Umbilical cord (tissue), 2 donors: ENCODE measurements around a stretch of chr6.

GRCh38 chr6:10418740-10419913, 4.3 kb upstream of the TFAP2A start:
- RAMPAGE, long total RNA, result no peak

- RAMPAGE, long total RNA, result no peak
These were observed 39.4 kb upstream of the GCNT2 start for GRCh38 chr6:10481827-10482079.

- RAMPAGE, long total RNA, result no peak
These were observed 9.6 kb upstream of the GCNT2 start for GRCh38 chr6:10511401-10512017.

GRCh38 chr6:10531503-10531994, 10.4 kb downstream of the GCNT2 start:
- RAMPAGE, long total RNA, result no peak

DNA sequence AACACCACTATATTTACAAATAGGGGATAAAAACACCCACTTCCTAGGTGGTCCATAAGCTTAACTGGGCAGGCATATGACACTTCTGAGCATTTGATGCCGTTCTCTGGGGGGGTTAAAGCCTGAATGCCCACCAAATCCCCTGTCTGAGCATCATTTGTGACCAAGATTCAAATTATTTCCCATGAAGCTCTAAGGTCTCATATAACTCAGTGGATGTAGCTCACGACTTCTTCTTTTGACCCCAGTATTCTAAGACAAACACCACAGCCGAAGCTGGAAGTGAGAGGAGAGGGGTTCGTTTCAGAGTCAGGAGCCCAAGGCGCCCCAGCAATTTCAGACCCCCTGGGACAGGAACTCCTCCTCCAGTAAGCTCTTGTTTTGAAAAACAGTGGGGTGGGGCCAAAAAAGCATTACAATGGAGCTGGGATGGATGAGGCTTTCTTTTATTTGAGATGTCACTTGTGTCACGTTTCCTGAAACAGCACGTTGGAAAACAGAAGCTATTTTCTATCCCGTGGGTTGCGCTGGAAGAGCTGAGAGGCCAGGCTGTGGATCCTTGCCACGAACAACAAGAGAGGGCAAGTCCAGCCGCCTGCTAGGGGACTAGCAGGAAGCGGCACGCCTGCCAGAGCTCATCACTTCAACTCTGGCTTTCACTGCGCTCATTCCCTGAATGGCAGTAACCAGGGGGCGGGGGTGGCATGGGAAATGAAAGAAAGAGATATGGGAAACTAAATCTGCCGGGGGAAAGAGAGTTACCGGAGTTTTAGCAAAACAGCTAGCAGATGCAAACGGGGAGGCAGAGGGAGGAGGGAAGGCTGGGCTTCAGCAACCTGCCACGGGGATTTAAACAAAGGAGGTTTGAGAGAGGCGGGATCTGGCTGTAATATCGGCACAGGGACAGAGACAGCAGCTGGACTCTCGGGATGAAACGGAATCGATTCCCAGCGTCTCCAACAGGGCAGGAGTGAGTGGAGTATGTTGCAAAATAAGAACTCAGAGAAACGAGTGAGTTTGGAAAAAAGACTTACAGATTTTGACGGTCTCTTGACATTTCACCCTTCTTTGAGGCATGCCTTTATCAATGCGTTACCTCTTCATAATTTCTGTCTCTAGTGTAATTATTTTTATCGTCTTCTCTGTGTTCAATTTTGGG, 34.6 kb downstream of the GCNT2 start:
- RAMPAGE, long total RNA, result no peak

DNA sequence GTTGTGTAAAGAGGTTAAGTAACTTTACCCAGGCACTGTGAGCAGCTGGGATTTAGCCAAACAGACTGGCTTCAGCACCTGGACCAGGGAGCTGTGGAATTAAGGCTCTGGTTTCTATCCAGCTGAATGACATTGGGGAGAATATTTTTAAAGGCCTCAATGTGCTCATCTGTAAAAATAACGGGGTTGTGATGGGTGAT, 61.7 kb downstream of the GCNT2 start:
- RAMPAGE, long total RNA, result no peak

GRCh38 chr6:11087875-11088233, 5.8 kb upstream of the SMIM13 start:
- RAMPAGE, long total RNA, result no peak

DNA sequence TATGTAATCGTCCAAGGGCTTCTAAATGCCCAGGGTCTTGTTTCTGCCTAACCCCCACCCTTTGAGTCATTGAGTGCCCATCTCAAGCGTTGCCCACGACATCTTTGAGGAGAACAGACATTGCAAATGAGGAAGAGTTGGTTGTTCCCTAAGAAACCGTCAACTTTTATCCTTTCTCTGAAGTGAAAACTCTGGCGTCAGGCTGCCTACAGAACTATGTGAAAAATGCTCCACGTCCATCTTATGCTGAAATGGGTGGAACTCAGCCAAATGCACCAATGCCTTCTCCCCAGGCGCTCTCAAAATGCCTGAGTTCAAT, 37.6 kb downstream of the NEDD9 start:
- RAMPAGE, long total RNA, result no peak

DNA sequence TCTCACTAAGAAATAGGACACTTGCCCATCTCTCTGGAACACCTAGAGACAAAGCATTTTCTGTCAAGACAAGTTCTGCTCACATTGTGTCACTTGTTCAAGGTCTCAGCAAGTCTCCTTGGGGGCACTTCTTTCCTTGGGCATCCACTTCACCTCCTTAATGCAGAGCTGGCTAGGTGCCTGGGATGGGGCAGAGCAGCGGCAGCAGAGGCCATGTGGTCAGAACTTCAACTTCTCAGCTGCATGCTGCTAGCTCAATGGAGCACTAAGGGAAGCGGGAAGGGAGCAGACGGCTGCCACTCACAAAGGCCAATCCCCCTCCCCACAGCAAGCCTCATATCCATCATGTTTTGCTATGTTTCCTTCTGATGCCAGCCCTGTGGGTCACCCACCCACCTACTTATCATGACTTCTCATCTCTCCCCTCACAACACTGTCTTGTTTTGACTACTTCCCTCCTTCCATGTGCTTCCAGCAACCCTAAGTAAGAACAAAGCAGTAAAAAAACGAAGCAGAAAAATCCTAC, 31.4 kb downstream of the NEDD9 start:
- RAMPAGE, long total RNA, result no peak

- RAMPAGE, long total RNA, result no peak
These were observed 25.9 kb downstream of the NEDD9 start for GRCh38 chr6:11206420-11207028.

GRCh38 chr6:11213297-11214158, 18.9 kb downstream of the NEDD9 start:
- RAMPAGE, long total RNA, result no peak

- RAMPAGE, long total RNA, result no peak
These were observed 3.1 kb downstream of the NEDD9 start for GRCh38 chr6:11228876-11230220.

- RAMPAGE, long total RNA, result no peak
These were observed 137.9 kb upstream of the NEDD9 start for GRCh38 chr6:11370152-11370905.

DNA sequence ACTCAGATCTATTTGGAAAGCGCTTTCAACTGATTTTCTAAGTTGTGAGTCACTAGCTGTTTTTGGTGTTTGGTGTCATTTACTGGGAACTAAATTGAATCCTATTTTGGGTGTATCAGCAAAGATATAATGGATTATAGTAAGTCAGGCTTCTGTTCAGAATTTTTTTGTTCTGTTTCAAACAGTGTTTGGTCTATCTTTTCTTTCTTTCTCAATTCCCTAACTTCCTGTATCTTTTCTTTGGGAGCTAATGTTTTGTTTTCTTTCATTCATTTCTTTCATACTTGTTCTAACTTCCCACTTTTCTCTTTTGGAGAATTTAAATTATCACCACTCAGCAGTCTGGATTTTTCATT, 104.4 kb upstream of the TMEM170B start:
- RAMPAGE, long total RNA, result no peak

- RAMPAGE, long total RNA, result no peak
These were observed 72.1 kb downstream of the TMEM170B start for GRCh38 chr6:11609586-11610156.

- RAMPAGE, long total RNA, result no peak
These were observed 112.7 kb downstream of the TMEM170B start for GRCh38 chr6:11650087-11650780.

DNA sequence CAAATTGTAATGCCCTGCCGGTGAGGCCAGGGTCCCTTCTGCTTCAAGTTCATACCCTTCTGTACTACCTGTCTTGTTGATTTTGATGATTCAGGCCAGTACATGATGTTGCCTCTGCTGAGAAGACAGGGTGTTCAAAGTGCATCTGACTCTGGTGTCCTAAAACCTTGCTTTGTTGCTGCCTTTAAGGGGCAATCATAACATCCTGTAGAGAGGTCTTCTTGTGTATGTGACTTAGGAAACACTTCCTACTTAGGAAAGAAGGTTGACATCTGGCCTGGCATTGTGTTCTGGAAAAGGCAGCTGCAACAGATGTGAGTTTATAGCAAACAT, 113.2 kb downstream of the TMEM170B start:
- RAMPAGE, long total RNA, result no peak

GRCh38 chr6:11702692-11703230, 75.8 kb downstream of the ADTRP start:
- RAMPAGE, long total RNA, result no peak

- RAMPAGE, long total RNA, result no peak
These were observed 32.2 kb upstream of the ADTRP start for GRCh38 chr6:11810611-11811312.

GRCh38 chr6:11833764-11834179, 55.2 kb upstream of the ADTRP start:
- RAMPAGE, long total RNA, result no peak